GM12891 (cell line): ENCODE measurements around a stretch of chr14.

DNA sequence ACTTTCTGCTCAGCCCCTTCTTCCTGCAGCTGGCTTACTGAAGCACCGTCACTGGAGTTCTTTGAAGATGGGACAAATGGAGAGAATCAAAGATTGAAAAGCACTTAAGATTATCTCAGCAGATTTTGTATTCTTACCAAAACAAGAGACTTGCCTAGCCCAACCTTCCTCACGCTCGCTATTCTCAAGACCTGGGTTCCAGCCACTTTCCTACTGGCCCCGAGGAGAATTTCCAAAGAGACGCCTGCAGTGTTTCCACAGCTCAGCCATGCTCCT is 123.5 kb upstream of the OR4E1 start:
- RRBS: no CpG with 5 or more reads among the region's 5 CpGs

DNA sequence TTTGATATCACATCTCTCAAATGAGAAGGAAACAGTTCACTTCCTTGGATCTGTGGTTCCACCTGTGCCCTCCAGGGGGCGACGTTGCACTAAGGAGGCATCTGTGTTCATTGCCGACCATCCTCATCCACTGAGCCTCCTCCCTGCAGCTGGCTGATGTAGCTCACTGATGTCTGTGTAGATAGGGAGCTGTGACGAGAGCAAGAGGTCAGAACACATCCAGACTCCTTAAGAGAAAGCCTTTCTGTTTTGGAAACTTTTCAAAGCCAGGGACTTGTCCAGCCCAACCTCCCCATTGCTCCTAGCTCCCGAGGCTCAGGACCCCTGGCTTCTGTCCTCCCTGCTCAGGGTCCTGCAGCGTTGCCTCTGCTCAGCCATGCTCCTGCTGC is 172.8 kb upstream of the OR4E1 start:
- RRBS: no CpG with 5 or more reads among the region's 6 CpGs

DNA sequence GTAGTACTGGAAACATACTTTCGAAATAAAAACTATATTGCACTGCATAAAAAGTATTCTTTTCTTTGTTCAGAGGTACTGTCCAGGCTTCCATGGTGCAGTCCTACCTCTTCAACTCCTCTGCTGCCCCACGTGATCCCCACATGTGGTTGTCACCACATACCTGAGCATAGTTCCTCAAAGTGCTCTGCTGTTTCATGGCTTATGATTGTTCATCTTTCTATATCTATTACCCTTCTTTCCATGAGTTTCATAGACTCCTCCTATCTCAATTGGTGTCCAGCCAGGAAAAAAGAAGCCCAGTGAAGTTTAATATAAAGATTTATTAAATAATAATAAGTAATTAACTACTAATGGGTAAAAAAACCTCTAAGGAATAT is 317.6 kb upstream of the OR4E1 start:
- RRBS: no CpG with 5 or more reads among the region's 2 CpGs

GRCh38 chr14:22007196-22007801 is 333.7 kb upstream of the OR4E1 start:
- RRBS: no CpG with 5 or more reads among the region's 5 CpGs

DNA sequence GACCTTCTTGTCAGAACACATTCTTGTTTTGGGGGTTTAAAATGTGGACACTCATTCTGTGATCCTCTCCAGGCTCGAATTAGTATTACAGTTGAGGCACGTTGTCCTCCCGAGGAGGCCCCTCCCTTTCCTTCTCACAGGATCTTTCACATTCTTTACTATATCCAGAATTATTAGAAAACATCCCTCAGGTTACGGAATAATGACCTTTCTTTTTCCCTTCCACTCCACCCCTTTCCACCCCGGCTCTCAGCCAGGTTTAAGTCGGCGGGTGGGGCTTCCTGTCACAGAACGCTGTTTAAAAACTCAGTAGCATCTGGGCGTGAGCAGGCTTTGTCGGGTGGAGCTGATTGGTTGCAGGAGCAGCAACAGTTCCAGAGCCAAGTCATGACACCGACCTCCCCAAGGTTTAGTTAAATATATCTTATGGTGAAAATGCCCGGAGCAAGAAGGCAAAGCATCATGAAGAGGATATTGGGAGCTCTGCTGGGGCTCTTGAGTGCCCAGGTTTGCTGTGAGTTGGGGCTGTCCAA is 396.7 kb upstream of the OR4E1 start:
- RRBS: no CpG with 5 or more reads among the region's 12 CpGs

DNA sequence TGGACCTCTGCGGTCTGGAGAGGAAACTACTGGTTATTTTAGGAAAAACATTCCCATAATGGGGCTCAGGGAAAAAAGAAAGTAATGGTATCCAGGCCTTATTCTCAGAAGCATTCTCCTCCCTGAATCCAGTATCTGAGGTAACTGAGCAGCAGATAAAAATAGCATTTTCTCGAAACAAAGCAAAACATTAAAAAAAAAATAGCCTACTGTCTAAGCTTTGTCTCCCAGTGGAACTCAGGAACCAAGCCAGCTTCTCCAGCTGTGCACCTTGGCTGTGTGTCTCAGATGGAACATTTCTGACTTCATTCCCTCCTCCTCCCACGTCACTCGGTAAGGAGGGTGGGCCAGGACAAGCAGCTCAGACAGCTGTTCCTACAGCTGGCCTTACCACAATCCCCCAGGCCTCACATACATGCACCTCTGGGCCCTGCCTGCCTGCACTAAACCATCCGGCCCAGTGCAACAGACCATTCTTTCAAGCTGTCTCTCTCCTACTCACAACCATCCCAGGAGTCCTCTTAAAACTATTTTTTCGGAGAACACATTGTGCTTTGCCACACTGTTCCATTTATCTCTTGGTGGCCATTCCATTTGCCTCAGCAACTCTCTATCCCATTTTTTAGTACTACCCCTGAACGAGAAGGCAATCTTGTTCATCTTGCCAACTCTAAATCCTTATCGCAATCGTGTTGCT is 249.7 kb downstream of the DAD1 start:
- RRBS: no CpG with 5 or more reads among the region's 9 CpGs

DNA sequence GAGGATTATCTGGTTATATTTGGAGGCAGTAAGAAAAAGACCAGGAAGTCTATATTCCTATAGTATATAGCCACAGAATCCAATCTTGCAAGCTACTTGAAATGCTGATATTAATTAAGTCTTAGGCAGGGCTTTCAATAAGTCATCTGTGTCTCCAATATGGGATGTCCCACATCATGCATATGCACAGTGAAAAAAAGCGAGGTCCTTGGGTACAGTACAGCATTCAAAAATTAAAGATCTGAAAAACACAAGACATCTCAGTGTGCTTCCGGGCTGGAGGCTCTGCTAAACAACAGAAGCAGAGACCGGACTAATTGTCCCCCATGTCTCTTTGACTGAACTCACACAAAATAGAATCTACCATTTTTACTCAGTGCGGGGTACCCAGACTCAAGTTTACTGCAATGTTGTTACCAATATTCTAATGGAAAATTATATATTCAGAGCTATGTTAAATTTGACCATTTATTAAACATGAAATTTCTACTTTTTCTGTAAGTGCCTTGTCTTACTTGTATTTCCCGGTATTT is 155.9 kb downstream of the DAD1 start:
- RRBS: no CpG with 5 or more reads among the region's 5 CpGs

DNA sequence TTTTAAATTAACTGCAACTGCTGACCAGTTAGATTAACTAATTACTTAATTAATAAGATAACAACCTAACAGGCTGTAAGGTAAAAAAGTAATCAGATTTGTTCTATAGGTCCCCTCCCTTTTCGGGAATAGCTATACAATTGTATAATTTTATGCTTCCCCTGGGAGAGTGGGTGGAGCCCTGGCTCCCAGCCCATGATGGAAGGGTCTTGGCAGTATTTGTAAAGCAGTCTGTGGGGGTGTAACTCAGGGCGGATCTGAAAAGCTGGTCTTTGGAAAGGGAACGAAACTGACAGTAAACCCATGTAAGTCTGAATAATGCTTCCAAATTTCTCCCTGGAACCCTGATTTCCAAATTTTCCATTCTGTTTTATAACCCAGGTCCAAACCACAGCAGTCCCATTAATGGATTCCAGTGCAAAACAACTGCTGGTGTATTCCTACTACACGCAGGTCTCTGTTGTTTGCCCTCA is 110.4 kb downstream of the DAD1 start:
- RRBS: no CpG with 5 or more reads among the region's 4 CpGs

- RRBS: no CpG with 5 or more reads among the region's 5 CpGs
Measured at GRCh38 chr14:22500782-22501430, 88.1 kb downstream of the DAD1 start.

GRCh38 chr14:22501477-22501770 is 87.6 kb downstream of the DAD1 start:
- RRBS: no CpG with 5 or more reads among the region's 4 CpGs

DNA sequence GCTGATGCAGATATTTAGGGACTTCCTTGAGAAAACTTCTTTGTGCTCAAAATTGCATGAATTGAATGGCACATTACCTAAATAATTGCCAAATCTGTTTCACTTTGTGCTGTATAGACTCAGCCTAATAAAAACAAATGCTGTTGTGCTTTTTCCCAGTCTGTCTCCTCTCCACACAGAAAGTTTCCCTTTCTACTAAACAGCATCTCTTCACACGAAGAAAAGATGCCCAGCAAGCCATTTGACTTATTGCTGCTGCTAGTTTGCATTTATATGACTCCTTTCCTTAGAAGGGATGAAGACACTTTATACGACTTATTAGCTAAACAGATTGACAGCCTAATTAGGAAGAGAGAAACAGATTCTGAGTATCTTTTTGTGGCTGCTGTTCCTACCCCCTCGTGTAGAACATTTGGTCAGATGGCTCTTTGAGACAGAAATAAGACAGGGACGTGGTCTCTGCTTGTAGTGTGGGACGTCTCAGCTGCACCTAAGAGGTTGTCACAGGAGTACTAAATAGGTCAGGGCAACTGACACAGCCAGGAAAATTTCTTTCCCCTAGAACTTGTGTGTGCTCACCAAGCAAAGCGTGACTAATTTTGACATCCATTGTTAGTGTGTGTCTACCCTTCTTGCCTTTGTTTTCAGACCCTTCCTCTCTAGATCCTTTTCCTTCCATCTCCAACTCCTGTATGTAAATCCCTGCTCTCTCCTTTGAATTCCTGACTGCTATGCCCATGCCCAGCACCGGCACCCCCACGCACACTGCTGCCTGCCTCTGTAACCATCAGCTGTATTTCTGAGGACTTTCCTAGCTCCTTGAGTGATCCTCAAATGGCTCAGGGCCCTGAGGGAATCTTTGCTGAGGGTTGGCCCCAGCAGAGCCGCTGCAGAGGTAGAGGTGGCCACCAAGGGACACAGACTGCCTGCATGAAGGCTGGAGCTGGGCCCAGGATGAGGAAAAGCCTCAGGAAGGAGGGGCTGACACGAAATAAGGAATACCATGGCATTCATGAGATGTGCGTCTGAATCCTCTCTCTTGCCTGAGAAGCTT is 83.2 kb downstream of the DAD1 start:
- RRBS: no CpG with 5 or more reads among the region's 11 CpGs

DNA sequence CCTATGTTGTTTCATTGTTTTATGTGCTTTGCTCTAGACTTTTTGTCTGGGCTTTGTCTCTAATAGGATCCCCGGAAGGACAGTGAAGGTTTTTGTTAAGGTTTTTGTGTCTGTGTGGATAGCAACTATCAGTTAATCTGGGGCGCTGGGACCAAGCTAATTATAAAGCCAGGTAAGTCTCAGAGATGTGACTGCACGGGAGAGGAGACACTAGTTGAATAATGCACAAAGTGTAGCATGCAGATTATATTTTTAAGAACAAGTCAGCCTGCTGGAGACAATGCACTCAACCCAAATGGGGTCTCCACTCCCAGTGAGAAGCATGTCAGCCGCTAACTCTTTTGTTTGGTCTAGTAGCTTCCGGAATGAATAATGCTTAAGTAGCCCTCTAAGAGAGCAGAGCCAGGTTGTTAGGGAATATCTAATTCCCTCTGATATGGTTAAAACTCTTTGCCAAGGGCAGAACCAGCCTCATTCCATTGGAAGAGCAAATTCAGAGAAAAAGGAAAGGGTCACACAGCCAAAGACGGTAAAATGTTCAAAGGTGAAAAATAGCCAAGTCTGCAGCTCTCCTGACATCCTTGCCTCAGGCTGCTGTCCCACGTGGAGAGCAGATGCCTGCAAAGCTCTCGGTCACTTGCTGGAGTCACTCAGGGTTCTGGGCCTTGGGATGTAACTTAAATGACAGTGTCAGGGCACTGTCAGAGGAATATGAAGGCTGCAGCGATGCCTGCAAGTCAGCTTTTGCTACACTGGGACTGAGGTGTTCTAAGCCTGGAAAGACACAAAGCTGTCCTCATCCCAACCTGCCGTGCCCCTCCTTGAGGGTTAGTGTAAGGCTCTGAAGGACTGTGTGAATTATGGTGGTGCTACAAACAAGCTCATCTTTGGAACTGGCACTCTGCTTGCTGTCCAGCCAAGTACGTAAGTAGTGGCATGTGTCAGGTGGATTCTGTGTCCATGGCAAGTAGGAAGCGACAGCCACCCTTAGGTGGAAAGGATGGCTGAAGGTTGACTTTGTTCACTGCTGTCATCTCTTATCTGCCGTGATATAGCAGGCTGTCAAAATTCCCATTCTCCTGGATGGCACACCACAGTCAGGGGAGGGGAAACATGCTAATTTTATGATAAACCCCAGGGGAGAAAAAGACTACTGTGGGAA is 80.2 kb downstream of the DAD1 start:
- RRBS: no CpG with 5 or more reads among the region's 13 CpGs

- RRBS: no CpG with 5 or more reads among the region's 6 CpGs
Measured at GRCh38 chr14:22509649-22510389, 79.2 kb downstream of the DAD1 start.

GRCh38 chr14:22548385-22548718 is 40.7 kb downstream of the DAD1 start:
- RRBS: no CpG with 5 or more reads among the region's 3 CpGs

DNA sequence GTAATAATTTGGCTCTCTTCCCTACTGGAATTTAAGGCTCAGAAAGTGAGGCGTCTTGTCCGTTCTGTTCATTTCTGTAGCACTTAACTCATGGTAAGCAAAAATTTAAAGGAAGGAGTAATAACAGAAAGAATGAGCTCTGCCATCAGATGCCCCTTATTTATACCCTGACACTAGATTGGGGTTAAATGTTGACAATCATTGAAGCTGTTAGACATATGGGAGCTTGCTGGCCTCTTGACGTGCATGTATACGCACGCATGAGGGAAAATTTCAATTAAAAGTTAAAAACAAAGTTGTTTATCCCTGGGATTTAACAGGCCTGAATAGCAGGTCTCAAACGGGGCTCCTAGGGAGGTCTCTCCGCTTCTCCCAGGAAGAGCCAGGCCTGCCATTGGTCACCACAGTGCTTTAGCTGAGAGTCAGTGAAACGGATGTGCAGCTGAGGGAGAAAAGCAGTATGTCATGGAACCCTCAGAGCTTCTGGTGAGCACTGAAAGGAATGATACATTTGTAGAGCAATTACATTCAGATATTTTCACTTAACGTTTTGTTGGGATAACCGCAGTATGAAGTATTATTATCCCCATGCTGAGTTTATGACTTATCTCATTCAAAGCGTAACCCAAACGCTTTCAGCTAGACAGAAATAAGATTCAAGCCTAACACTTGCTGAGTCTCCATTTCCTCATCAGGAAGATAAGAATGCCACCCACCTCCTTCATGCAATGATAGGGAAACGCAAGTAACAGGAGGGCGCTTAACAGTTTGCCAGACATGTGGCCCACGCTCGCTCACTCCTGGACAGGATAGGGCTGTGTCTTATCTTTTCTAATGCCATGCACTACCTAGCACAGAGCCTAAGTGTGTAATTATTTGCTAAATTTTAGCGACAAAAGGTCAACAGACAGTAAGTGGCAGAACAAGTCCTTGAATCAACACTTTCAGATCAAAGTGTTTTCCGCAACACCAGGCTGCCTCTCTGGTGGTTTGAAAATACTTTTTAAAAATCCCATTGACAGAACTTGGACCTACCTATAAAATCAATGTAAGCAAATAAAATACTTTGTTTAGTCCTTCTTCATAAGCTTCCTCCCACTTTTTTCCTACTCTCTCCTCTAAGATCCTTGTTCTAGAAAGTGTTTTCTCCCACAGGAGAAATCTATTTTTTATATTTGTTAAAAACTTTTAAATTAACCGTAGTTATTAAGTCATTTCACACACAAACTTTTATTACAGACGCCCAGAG is 28.2 kb downstream of the DAD1 start:
- RRBS: no CpG with 5 or more reads among the region's 20 CpGs

DNA sequence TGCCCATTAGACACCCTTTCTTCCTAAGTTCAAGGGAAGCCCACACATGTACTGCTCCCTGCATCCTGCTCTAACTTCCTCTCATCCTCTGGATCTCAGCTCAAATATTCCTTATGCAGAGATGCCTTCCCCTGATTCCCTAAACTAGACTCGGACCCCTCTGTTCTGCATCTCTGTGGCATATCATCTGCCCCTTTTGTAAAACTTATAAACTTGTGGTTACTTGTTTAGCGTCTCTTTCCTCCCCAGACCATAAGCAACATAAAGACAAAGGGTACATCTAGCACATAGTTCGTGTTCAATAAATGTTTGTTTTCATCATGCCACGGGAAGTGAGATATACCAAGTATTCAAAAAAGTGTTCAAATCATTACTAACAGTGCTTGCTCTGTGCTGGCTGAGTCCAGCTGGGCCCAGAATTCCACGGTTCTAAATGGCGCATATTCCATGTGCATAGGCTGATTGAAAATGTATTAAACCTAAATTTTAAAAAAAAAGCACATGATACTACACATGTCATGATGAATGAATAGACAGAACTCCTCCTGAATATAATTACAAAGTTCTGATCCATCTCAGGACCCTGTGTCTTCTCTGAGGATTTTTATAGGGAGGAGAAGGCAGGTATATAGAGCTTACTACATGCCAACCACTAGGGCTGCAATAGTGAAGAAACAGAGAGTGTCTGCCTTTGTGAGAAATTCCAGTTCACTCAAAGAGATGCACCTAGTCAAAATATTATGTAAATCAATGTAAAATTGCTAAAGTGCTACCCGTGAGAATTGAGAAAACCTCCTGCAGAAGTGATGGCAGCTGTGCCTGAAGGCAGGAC is 14.8 kb downstream of the ABHD4 start:
- RRBS: no CpG with 5 or more reads among the region's 7 CpGs

DNA sequence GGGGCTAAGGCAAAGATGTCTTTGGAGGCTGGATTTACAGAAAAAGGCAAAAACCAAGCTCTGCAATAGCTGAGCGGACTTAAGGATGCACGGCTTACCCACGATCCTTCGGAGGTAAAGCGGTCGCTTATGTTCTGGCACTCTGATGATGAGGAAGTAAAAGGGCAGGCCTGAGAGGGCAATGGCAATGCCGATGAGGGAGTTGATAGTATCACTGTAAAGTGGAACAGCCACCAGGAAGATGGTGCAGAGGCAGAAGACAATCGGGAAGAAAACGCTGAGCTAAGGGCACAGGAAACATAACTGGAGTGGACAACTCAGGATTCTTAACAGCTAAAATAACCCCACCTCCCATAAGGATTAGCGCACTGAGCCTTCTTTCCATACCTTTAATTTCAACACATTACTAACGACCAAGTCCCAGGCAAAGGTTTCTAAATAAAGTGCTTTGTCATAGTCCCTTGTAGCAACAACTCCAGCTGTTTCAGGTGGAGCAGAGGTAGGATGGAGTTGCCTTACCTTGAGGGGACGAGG is 7.4 kb downstream of the OXA1L start:
- RRBS: no CpG with 5 or more reads among the region's 12 CpGs

- RRBS: no CpG with 5 or more reads among the region's 17 CpGs
Measured at GRCh38 chr14:22845049-22845604, 8.7 kb downstream of the MMP14 start.

DNA sequence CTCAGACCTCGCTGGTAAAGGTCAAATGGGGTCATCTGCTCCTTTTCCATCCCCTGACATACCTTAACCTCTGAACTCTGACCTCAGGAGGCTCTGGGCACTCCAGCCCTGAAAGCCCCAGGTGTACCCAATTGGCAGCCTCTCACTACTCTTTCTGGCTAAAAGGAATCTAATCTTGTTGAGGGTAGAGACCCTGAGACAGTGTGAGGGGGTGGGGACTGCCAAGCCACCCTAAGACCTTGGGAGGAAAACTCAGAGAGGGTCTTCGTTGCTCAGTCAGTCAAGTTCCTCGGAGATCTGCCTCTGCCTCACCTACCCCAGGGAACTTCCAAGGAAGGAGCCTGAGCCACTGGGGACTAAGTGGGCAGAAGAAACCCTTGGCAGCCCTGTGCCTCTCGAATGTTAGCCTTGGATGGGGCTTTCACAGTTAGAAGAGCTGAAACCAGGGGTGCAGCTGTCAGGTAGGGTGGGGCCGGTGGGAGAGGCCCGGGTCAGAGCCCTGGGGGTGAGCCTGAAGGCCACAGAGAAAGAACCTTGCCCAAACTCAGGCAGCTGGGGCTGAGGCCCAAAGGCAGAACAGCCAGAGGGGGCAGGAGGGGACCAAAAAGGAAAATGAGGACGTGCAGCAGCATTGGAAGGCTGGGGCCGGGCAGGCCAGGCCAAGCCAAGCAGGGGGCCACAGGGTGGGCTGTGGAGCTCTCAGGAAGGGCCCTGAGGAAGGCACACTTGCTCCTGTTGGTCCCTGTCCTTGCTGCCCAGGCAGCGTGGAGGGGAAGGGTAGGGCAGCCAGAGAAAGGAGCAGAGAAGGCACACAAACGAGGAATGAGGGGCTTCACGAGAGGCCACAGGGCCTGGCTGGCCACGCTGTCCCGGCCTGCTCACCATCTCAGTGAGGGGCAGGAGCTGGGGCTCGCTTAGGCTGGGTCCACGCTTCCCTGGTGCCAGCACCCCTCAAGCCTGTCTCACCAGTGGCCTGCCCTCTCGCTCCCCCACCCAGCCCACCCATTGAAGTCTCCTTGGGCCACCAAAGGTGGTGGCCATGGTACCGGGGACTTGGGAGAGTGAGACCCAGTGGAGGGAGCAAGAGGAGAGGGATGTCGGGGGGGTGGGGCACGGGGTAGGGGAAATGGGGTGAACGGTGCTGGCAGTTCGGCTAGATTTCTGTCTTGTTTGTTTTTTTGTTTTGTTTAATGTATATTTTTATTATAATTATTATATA is 10.4 kb downstream of the MMP14 start:
- RRBS: no CpG with 5 or more reads among the region's 21 CpGs